Measurements from ENCODE around the gene SPECC1L.

DNA sequence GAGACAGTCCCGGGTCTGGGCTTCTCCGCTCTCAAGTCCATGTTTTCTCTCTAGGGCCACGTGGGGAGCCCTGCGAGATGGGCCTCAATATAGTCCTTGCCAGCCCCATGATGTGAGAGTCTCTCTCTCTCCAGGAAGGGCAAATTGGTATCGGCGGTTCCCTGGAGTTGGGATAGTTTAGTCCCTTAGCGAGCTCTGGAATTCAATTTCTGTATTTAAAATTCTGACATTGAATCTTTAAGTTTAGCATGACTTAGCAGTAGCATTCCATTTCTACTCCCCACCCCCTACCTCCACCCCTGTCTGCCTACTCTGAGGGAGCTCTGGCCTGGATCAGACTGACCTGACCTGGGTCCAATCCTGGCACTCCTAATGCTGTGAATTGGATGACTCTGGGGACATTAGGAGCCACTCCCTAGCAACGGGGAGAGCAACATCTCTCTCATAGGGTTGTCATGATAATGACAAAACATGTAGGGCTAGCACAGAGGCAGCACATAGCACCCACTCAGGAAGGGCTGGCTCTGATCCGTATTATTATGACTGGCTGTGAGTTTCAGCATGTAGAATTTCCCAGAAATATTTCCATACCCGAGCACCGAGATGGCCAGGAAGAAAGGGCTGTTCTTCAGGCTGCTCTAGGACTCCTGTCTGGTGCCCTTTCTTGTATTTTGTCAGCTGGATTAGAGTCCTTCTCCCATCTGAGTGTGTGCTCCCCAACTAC lies 40.4 kb downstream of the CABIN1 start:
- PRO-cap = no peak
- RAMPAGE, long total RNA, 4 experiments = no peak in any of the 4 experiments

GRCh38 chr22:24155391-24156654 lies 25.5 kb upstream of the SUSD2 start:
- PRO-cap = no peak
- RAMPAGE, long total RNA, 4 experiments = start-site peak on the plus strand in 1 of 4 experiments, at chr22:24155977-24156052 at its widest, 21 reads per replicate

DNA sequence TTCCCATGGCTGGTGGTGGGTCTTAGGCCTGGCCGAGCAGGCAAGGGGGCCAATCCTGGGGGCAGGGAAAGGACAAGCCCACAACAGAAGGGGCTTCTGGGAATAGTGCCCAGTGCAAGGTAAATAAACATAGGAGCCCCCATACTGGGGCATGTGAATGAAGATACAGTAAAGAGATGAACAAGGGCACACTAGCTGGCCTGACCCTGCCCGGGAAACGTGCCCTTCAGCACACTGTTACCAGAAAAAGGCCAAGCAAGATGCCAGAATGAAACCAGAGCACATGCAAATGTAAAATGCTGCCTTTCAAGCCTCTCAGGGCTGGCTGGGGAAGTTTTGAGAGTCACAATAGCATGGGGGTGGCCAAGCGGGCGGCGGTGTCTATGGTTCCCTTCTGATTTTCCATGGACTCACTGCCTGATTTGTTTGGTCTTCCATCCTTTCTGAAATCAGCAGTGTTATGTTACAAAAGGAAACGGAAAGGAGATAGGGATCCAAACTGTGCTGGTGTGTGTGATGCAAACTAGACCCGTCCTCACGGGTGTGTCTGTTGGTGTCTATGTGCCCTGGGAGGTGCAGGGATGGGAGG lies 18.9 kb upstream of the SUSD2 start:
- PRO-cap = no peak
- RAMPAGE, long total RNA, 4 experiments = no peak in any of the 4 experiments

DNA sequence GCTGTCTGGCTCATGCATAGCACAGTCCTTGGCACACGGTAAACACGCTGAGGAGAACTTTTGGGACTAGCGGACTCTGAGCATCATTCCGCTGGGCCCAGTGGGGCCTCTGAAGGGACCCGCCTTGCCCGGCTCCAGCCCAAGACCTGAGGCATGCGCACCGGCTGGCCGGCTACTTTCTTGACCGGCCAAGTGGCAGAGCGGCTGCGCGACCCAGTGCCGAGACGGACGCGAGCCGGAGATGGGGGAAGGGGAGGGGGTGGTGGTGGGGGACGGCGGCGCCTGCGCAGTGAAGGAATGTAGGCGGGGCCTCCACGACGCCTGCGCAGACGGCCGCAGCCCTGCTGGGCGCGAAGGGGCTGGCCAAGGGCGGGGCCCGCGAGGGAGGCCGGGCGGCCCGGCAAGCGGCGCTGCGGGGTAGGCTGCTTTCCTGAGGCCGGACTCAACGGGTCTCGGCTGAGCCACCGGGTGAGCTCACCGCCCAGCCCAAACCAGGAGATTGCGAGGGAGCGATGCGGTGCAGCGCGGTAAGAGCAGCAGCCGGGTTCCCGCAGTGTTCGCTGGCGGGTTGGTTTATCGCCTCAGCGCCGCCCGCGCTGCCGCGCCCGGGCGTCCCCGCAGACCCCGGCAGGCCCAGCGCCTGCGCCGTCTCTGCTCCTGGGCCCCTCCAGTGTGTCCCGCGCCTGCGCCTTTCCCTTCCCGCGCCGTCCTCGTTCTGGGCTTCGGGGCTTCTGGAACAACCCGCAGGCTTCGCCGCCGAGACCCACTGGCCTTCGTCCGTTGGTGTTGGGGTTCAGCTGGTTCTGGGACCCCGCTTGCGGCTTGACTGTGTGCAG lies at the start of gene SPECC1L:
TSS of gene SPECC1L (plus strand) at position 375 of the 836 bp plus-strand sequence.
- PRO-cap = unidirectional peak, plus-strand start at position 489 of the sequence
- RAMPAGE, long total RNA, 4 experiments = start-site peak on the plus strand in 4 of 4 experiments, centred at positions 409 to 429 of the sequence, 236 to 844 reads per replicate

DNA sequence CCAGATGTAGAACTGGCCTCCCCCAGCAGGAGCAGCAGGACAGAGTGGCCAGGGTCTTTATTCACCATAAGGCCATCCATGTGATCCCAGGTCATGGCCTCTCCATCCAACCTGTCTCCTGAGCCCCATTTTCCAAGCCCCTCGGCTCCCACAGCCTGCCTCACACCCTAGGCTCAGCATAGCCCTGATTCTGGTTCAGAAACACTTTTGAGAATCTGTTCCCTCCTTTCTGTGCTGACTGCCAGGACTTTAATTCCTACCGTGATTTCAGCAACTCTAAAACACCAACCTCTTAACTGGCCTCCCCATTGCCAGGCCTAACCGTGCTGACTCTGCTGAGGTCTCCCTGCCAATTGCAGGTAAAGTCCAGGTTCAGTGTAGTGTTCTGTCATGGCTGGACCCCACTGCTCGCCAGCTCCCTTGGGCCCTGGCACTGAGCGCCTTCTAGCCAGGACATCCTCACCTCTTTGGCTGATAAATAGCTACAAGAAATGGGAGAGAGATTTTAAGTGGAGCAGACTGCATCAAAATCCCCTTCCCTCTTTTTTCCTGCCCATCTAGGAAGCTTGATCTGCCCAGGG lies 4.5 kb downstream of the UPB1 start:
- PRO-cap = no peak
- RAMPAGE, long total RNA, 4 experiments = no peak in any of the 4 experiments

- PRO-cap = no peak
- RAMPAGE, long total RNA, 4 experiments = no peak in any of the 4 experiments
Observed at GRCh38 chr22:24514106-24514638, 19.0 kb downstream of the UPB1 start.

DNA sequence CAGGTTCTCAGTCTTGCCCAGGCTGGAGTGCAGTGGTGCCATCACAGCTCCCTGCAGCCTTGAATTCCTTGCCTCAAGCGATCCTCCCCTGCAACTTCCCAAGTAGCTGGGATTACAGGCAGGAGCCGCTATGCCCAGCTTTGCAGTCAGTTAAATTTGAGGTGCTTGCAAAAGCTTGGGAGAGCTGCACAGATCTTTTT lies 21.5 kb downstream of the GUCD1 start:
- PRO-cap = no peak
- RAMPAGE, long total RNA, 4 experiments = no peak in any of the 4 experiments

DNA sequence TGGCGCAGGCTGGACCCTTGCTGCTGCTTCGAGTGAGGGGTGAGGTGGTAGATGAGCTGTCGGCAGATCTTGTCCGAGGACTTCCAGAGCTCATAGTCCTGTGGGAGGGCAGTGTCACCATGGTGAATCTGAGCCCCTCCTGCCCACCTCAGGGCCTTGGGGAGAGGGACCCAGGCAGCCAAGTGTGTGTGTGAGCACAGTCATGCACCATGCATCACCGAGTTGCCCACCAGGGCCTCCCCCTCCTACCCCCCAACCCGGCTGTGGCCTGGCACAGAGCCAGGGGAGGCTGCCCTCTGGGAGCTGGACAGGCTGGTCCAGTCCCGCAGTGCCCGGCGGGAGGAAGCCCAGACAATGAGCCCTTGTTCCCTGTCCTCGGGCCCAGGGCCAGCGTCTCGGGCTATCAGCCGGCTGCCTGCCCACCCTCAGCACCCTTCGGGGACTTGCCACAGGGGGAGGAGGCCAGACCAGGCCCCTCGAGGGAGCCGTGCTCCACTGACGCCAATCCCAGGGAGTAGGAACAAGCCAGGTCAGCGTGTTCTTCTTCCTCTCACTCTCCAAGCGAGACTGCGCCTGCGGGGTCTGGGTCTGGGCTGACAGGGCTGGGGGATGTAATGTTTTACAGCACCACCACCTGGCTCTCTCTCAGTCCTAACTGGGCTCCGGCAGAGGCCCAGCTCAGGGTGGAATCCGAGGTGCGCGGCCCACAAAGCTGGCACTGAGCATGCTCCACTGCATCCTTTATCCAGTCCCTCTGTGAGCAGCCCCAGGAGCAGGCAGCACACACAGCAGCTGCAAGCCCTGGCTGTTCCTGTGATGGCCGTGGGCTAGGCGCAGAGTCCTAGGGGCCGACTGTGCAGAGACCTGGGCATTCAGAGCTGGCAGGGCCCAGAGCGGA lies 4.4 kb downstream of the LRRC75B start:
- PRO-cap = no peak
- RAMPAGE, long total RNA, 4 experiments = no peak in any of the 4 experiments

- PRO-cap = no peak
- RAMPAGE, long total RNA, 4 experiments = no peak in any of the 4 experiments
Observed at GRCh38 chr22:24603919-24604537, 1.0 kb downstream of the GGT1 start.

DNA sequence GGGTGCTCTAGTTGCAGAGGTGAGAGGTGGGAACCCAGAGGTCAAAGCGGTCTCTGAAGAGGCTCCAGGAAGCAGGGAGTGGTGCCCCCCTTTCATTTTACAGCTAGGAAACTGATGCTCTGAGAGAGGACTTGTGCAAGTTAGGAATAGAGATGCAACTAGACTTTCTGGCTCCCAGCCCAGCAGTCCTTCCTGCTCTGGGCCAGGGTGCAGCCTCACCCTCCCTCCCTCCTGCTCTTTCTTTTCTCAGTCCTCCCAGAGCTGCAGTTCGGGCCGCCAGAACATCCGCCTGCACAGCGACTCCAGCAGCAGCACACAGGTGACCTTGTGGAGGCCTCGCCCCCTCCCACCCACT lies 51.5 kb downstream of the LHFPL7 start:
- PRO-cap = no peak
- RAMPAGE, long total RNA, 4 experiments = no peak in any of the 4 experiments

GRCh38 chr22:25056949-25057761 lies 104.6 kb downstream of the KIAA1671 start:
- PRO-cap = no peak
- RAMPAGE, long total RNA, 4 experiments = no peak in any of the 4 experiments

DNA sequence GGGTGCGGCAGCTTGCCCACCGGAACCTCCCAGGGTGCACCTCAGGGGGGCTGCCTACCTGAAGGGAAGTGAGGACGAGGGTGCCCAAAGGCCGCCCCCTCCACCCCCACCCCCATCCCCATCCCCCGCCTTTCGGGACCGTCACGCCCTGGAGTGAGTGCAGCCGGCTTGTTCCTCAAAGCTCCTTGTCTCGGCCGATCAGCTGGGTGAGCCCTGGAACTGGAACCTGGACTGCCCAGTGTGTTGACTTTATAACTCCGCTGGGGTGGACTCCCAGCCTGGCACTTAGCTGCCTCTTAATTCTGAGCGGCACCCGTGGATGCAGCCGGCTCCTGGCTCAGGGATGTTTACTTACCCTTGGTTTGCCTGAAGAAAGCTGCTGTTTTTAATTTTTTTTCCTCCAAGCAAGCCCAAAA lies 88.0 kb upstream of the CRYBB3 start:
- PRO-cap = no peak
- RAMPAGE, long total RNA, 4 experiments = no peak in any of the 4 experiments

GRCh38 chr22:25133938-25134496 lies 65.6 kb upstream of the CRYBB3 start:
- PRO-cap = no peak
- RAMPAGE, long total RNA, 4 experiments = no peak in any of the 4 experiments

- PRO-cap = no peak
- RAMPAGE, long total RNA, 4 experiments = no peak in any of the 4 experiments
Observed at GRCh38 chr22:25166979-25167536, 32.6 kb upstream of the CRYBB3 start.

- PRO-cap = no peak
- RAMPAGE, long total RNA, 4 experiments = no peak in any of the 4 experiments
Observed at GRCh38 chr22:25903320-25903860, 161.4 kb downstream of the MYO18B start.

DNA sequence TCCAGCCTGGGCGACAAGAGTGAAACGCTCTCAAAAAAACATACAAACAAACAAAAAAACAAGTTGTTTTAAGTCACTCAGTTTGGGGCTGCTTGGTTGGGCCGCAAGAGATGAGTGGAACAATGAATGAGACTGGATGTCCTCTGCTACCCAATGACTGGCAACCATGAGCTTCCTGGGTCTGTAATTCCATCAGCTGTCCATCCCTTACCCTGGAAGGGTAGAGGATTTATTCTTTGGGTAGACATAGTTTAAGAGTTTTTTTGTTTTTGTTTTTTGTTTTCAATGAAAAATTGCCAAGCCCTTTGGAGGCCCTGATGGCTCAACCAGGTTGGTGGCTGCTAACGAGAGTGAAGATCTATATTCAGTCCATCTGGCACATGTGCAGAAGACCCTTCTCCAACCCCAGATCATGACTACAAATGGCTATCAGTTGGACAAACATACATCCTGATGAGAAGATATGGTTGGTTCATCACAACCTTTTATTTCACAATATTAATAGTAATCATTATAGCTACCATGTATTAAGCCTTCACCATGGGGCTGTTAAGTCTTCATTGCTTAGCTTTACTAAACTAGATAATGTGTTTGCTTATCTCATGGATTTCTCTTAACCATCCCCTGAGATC lies 9.4 kb upstream of the TFIP11 start:
- PRO-cap = no peak
- RAMPAGE, long total RNA, 4 experiments = no peak in any of the 4 experiments

DNA sequence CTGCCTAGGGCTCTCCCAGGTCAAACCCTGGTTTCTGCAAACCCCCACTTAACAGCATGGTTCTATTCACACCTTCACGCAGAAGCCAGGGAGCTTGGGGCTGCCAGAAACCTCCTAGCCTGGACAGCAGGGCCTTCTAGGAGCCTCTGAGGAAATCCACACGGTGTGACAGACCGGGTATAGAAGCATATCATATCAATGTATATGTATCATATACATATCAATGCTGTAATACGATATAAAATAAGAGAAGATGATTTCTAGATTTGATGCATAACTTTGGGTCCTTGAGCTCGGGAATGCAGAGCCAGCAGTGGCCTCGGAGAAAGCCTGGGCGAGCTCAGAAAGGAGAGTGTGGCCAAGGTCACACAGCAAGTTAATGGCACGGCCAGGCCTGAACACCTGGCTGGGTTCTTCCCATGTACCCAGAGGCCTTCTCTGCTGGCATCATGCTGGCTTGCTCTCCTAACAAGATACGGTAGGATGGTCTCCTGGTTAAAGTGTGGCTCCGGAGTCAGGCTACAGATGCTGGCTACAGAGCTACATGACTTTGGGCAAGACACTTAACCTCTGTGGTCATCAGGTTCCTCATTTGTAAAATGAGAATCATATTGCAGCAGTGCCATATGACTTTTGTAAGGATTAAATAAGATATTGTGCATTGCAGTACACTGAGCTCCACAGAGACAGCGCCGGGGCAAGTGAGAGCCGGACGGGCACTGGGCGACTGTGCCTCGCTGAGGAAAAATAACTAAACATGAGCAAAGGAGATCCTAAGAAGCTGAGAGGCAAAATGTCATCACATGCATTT lies 30.0 kb downstream of the TPST2 start:
- PRO-cap = no peak
- RAMPAGE, long total RNA, 4 experiments = no peak in any of the 4 experiments

DNA sequence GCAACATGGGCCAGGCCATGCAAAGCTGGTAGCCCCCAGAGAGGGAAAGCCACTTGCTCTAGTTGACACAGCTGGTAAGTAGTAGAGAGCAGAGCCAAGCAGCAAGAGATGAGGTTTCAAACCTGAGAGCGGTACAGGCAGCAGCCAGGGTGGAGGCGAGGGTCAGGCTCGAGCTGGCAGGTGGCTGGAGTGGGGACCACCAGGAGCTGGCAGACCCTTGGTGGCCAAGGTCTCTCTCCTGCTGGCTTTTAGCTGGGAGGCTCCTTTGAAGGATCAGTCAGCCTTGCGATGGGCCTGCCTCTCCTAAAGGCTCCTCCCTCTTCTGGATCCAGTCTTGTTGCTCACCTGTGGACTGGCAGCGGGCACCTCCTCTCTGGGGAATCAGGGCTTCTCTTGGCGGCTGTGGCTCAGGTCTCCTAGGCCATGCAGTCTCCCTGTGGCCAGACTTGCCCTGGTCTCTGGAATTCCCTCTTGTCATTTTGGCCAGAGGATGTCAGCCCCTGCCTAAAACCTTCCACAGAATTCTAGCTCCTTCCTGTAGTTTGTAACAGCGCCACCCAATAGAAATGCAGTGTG lies 24.7 kb downstream of the TPST2 start:
- PRO-cap = no peak
- RAMPAGE, long total RNA, 4 experiments = no peak in any of the 4 experiments

DNA sequence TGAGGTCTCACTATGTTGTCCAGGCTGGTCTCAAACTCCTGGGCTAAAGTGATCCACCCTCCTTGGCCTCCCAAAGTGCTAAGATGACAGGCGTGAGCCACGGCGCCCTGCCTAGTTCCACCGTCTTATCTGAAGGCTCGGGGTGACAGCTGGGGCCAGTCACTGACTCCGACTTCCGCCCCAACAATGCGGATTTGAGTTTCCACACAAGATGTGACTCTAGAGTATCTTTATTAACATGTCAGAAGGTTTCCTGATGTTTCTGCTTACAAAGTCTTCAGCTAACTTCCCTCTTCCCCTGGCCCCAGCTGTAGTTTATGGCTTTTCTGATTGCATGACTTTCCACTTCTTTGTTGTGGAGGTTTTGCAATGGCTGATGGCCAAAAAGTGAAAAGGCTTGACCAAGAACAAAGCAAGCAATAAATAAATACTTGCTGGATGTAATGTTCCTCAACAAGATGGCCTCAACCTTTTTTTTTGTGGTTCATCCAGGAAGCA lies 16.7 kb downstream of the TPST2 start:
- PRO-cap = no peak
- RAMPAGE, long total RNA, 4 experiments = no peak in any of the 4 experiments

GRCh38 chr22:26642601-26643542 lies 21.1 kb downstream of the CRYBA4 start:
- PRO-cap = no peak
- RAMPAGE, long total RNA, 4 experiments = no peak in any of the 4 experiments

All from omental fat pad (tissue), 4 donors.